SK-N-MC (cell line): ENCODE measurements around the genes NPIPB11 and C16orf92.

DNA sequence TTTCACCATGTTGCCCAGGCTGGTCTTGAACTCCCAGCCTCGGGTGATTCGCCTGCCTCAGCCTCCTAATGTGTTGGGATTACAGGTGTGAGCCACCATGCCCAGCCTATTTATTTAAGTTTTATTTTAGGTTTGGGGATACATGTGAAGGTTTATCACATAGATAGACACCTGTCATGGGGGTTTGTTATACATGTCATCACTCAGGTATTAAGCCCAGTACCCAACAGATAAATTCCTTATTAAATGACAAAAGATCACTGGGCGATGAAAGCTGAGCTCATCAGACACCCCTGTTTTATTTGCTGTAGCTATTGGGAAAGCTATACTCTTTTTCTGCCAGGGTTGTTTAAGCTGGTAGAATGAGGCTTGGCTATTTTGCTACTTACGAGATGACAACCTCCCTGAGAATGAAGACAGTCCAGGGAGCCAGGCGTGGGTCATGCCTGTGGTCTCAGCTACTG, 4.5 kb upstream of the SH2B1 start:
- RRBS = no CpG with 5 or more reads among the region's 5 CpGs

DNA sequence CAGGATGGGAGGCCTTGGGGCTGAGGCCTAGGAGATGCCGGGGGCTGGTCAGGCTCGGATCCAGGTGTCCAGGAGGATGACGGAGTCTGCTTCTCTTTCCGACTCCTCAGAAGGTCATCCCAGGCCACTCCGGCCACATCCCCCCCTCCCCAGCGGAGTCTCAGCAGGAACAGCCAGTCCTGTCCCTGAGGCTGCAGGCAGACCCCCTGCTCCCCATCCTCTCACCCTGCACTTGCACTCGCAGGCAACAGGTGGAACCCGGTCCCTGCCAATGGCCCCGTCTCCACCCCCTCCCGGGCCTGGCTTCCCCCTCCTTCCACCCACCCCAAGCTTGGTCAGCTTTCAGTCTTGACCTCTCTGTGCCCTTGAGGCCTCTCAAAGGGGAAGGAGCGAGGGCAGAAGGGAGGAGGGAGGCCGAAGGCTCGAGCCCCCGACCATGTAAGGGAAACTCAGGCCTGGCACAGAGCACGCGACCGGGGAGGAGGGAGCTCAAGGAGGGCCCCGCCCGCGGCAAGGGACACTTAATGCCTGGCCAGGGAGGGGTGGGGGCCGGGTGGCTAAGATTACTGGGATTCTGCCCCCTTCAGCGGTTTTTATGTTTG, 4.4 kb downstream of the ATP2A1 start:
- RRBS = 51% methylated on average over 9 of the region's 22 CpGs

DNA sequence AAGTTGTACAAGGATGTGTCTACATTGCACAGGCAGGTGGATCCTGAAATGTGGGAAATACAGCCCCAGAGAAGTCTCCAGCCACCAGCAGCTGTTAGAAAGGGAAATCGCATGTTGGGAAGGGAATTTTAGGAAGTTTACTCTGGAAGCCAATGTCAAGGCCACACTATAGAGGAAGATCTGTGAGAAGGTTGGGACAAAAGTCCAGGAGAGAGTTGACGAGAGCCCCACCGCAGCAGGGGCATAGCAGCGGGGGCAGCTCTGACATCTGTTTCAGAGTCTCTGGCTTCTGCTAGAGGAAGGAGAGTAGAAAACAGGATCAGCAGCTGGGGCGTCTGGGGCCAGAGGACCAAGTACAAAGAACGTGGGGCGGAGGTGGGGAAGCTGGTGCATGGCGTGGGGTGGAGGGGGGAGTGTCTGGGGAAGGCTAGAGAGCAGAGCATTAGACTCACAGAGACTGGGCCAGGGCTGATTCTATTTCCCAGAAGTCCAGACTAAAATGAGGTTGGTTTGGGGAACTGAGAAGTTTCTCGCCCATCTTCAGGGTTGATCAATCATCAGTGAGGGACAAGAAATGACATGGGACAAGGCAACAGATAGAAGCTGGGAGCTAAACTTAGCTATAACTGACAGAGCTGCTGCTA, 1.3 kb downstream of the RABEP2 start:
- RRBS = no CpG with 5 or more reads among the region's 9 CpGs

DNA sequence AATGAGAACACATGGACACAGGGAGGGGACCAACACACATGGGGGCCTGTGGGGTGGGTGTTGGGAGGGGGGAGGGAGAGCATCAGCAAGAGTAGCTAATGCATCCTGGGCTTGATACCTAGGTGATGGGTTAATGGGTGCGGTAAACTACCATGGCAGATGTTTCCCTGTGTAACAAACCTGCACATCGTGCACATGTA, 1.5 kb upstream of the RABEP2 start:
- RRBS = no CpG with 5 or more reads among the region's 2 CpGs

DNA sequence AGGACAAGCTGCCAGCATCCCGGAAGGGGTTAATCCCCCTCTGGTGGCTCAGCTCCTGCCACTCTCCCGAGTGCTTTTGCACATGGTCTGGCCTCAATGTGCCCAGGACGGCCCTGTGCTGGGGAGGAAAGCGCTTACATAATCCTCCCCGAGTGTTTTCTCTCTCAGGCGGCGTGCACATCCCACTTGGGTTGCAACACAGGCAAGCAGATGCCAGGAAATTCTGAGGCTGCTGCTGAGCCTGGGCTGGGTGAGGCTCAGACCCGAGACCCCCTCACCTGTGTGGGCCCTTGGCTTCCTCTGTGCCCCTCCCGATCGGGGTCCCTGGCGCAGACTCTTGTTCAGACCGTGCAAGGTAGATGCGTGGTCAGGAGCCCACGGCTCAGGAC, 144.6 kb downstream of the LAT start:
- RRBS = no CpG with 5 or more reads among the region's 14 CpGs

DNA sequence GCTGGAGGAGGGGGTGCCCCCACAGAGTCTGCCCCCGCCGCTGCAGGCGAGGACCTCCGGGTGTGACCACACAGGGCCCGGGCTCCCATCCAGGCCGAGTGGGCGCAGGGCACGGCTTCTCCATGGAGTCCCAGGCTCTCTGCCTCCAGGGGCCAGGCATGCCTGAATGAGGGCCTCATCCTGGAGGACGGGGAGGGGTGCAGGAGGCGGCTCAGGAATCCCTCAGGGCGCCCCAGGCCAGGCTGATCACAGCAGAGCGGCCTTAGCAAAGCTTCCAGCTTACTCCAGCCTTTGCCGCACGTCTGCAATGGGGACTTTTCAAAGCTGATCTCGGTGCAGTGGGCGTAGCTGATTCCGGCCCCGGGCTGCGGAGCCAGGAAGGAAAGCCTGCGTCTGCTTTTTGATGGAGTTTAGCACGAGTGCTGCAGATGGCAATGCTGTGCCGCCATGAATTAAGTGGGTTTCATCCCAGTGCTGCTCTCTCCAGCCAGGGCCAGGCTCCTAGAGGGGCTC, 146.5 kb downstream of the LAT start:
- RRBS = no CpG with 5 or more reads among the region's 22 CpGs

DNA sequence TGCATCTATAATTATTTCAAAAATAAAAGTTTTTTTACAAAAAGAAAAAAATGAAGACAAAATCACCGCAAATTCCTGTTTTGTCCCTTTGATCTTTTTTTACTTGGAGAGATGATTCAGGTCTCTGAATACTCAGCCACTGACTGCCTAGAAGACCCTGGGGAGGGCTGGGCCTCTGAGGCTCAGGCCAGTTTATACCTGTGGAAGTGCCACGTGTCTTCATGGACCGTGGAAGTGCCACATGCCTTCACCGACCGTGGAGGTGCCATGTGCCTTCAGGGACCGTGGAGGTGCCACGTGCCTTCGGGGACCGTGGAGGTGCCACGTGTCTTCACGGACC, 170.6 kb downstream of the LAT start:
- RRBS = no CpG with 5 or more reads among the region's 11 CpGs

DNA sequence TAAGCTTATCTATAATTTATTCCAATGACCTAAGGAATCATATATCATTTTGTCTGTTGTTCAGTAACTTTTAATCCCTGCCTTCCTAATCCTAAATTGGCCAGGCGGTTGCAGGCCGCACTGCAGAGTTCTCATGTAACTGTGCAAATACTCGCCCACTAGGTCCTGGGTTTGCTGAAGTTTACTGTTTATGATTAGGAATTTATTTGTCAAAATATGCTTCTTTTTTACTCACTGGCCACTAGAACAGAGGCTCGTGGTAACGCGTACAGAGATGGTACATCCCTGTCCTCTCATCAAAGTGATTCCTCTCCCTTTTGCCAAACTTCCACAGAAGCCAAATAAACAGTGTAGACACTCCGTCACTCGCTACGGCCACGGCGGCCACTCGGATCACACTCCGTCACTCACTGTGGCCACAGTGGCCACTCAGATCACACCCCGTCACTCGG, 175.0 kb downstream of the LAT start:
- RRBS = no CpG with 5 or more reads among the region's 15 CpGs

DNA sequence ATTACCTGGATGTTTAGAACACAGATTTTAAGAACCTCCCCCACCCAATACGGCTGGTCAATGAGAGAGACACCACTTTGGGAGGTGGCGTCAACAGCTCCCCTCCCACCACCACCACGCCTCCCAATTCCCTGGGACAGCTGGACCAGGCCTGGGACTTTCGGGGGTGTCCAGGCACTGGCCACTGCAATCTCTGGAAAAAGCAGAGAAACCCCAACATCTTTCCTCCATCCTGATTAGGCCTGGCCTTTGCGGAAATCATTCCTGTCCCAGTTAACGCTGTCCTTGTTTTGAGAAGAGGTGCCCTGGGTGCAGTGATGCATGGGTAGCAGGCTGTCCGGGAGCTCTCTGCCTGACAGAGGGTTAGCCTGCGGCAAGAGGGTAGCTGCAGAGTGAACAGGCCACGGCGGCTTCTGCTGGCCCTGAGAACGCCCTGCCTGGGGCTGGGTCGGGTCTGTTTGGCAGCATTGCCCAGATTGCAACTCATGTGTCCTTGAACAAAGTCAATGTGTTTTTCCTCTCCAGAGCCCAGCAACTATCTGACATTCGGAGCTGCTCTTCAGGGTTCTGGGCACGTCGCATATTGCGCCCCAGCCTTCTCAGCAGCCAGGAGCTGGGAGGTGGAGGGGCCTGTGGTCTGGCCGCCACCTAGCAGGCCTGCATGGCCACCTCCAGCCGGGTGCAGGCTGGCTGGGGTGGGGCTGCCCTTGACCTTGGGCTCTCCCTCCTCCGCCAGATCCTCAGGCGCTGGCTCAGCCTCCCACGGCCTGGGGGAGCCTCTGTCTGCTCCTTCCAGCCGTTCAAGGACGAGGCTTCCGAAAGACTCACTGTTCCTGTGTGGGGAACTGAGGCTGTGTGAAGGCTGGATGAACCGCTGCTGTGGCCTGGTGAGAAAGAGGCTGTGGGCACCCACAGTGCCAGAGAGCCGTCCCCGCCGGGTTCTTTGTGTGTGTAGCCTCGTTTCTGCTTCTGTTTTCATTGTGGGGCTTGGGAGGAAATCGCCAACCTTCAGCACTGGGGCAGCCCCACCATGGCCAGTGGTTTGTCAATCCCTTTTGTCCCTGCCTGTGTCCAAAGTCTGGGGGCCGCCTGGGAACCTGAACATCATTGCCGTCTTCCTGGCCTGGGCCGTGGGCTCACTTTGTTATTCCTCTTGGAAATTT, 146.7 kb downstream of the NPIPB11 start:
- RRBS = no CpG with 5 or more reads among the region's 33 CpGs

GRCh38 chr16:29290451-29291256, 115.9 kb downstream of the NPIPB11 start:
- RRBS = no CpG with 5 or more reads among the region's 27 CpGs

DNA sequence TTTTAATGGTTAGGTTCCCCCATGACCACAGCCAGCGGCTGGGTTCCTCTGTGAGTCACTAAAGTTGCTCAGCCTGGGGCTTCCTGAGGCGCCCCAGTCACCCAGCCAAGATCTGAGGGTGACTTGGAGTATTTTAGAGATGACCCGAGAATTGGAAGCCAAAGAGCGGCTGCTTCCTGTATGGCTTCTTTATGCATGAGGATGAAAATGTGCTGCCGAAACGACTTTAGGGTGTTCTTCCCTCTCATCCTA, 87.8 kb downstream of the NPIPB11 start:
- RRBS = no CpG with 5 or more reads among the region's 6 CpGs

DNA sequence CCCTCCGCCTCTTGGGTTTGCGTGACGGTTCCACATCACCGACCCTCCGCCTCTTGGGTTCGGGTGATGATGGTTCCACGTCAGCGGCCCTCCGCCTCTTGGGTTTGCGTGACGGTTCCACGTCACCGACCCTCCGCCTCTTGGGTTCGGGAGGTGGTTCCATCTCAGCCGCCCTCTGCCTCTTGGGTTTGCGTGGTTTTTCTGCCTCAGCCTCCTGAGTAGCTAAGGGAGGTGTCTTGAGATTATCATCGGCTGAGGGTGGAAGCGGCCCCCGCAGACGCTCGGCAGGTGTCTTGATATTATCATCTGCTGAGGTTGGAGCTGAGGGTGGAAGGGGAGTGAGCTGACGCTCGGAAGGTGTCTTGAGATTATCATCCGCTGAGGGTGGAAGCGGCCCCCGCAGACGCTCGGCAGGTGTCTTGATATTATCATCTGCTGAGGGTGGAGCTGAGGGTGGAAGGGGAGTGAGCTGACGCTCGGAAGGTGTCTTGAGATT, 25.0 kb downstream of the NPIPB11 start:
- RRBS = no CpG with 5 or more reads among the region's 31 CpGs

GRCh38 chr16:29406626-29406995, at the start of gene NPIPB11:
Gene NPIPB11, minus strand, starts transcription at chr16:29406711.
- RRBS = no CpG with 5 or more reads among the region's 4 CpGs

GRCh38 chr16:29665431-29666107, 2.5 kb downstream of the SPN start:
- RRBS = no CpG with 5 or more reads among the region's 13 CpGs

DNA sequence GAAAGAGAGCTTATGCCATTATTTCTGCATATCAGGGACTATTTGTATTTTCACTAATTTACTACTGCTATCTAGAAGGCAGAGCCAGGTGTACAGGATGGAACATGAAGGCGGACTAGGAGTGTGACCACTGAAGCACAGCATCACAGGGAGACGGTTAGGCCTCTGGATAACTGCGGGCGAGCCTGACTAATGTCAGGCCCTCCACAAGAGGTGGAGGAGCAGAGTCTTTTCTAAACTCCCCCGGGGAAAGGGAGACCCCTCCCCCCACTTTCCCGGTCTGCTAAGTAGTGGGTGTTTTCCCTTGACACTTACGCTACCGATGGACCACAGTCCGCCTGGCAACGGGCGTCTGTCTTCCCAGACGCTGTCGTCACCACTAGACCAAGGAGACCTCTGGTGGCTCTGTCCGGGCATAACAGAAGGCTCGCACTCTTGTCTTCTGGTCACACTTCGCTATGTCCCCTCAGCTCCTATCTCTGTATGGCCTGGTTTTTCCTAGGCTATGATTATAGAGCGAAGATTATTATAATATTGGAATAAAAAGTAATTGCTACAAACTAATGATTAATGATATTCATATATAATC, 24.3 kb downstream of the C16orf54 start:
- RRBS = no CpG with 5 or more reads among the region's 17 CpGs

- RRBS = no CpG with 5 or more reads among the region's 42 CpGs
Measured at GRCh38 chr16:29814682-29815796, 913 bp upstream of the PAGR1 start.

DNA sequence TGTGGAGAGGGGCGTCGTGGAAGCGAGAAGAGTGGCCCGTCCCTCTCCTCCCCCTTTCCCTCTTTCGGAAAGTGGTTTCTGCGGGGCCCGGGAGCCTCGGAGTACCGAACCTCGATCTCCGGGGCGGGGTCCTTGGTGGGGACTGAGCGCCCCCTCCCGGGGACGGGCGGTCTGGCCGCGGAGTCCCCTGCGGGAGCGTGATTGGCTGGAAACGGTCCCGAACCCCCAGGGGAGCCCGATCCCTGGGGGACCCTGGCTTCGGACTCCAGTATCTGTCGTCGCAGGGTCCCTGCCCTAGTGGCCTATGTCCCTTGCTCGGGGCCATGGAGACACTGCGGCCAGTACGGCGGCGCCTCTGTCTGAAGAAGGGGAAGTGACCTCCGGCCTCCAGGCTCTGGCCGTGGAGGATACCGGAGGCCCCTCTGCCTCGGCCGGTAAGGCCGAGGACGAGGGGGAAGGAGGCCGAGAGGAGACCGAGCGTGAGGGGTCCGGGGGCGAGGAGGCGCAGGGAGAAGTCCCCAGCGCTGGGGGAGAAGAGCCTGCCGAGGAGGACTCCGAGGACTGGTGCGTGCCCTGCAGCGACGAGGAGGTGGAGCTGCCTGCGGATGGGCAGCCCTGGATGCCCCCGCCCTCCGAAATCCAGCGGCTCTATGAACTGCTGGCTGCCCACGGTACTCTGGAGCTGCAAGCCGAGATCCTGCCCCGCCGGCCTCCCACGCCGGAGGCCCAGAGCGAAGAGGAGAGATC, 443 bp downstream of the PAGR1 start:
- RRBS = under 1% methylated on average over 16 of the region's 61 CpGs

DNA sequence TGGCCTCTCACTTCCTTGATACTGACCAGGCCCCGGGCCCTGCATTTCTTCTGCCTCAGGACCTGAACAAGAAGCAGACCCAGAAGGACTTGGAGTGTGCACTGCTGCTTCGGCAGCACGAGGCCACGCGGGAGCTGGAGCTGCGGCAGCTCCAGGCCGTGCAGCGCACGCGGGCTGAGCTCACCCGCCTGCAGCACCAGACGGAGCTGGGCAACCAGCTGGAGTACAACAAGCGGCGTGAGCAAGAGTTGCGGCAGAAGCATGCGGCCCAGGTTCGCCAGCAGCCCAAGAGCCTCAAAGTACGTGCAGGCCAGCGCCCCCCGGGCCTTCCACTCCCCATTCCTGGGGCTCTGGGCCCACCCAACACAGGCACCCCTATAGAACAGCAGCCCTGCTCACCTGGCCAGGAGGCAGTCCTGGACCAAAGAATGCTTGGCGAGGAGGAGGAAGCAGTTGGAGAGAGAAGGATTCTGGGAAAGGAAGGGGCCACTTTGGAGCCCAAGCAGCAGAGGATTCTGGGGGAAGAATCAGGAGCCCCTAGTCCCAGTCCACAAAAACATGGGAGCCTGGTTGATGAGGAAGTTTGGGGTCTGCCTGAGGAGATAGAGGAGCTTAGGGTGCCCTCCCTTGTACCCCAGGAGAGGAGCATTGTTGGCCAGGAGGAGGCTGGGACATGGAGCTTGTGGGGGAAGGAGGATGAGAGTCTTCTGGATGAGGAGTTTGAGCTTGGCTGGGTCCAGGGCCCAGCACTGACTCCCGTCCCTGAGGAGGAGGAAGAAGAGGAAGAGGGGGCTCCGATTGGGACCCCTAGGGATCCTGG, 9.0 kb downstream of the HIRIP3 start:
- RRBS = no CpG with 5 or more reads among the region's 23 CpGs

- RRBS = no CpG with 5 or more reads among the region's 10 CpGs
Measured at GRCh38 chr16:30023023-30023677, at the start of gene C16orf92. Gene C16orf92, plus strand, starts transcription at chr16:30023198.

- RRBS = 3% methylated on average over 2 of the region's 12 CpGs
Measured at GRCh38 chr16:30029812-30030351, 1.2 kb downstream of the TLCD3B start.